ENCODE results near the gene SDC1.

DNA sequence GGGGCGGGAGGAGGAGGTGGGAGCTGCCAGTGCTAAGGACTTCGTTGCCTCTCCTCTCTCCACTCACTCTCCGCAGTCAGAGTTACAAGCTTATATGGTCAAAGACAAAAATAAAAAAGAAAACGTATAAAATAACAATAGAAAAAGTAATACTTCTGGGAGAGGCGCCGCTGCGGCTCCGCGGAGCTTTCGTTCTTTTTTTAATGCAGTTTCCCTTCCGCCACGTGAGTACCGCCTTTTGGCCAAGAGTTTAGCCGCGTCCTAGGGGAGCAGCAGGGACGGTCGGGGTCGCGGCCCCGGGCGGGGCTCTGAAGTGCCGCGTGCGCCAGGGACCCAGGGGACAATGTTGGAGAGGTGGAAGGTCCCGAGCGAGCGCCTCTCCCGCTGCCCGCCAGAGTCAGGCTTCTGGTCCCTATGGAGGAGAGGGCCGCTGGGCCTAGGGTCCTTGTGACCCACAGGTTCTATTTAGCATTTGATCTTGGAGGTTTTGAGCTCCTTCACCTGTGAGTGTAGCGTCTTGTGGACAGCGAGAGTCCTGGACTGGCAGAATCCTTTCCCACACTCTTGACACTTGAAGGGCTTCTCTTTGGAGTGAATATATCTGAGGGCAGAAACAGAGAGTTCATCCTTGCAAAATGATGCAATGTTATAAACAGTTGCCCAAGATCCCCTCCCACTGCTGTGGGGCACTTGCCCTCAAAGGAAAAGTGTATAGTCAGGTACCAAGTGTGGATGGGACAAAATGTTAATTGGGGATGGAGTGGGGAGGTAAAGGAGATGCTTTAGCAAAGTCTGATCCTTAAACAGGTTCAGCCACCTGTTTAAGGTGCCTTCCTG is 6.4 kb downstream of the OSR1 start:
- PRO-cap, result no peak

DNA sequence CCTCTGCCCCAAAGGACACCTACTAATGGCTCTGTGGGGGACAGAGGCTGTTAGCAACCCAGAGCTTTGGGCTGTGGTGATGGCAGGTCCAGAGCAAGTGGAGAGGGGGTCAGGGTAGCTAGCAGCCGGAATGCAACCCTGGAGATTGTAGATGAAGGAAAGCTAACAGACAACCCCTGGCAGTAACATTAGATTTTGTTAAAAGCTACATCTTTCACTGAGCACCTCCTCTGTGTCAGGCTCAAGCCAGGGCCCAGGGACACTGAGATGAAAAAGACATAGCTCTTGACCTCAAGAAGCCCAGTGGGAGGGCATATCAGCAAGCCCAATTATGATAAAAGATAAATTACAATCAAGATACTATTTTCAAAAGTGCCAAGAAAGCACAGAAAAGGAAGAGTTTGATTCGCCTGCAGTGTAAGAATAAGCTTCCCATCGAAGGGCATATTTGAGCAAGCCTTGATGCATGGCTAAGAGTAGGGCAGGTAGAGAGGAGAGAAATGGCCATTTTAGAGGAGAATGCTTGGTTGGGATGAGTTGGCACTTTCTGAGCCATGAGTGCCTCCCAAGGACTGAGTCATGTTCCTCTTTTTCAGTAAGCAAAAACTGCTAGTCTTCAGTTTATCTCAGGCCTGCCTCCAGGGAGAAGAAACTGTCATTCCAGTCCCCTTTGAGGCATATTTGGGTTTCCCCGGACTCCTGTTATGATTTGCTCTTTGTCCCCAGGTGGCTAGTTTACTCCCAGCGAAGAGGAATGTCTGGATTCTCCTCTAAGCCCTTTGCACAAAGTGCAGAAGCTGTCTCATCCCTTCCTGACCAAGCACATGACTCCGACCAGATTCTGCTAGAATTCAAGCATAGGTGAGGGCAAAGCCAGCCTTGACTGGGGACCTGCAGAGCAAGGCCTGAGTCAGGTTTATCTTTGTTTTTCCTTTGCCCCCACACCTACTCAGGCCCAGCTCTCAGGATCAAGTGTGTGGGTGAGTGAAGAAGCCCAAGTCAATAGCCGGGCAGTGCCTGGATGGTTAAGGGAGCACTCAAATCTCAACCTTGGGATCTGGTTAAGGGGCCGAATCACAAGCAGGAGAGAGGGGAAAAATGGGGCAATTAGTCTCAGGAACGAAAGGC is 115.4 kb downstream of the TTC32 start:
- PRO-cap, result no peak

- PRO-cap, result unidirectional peak, minus-strand start at chr2:19860151
These were observed 41.7 kb downstream of the TTC32 start for GRCh38 chr2:19859934-19860561.

DNA sequence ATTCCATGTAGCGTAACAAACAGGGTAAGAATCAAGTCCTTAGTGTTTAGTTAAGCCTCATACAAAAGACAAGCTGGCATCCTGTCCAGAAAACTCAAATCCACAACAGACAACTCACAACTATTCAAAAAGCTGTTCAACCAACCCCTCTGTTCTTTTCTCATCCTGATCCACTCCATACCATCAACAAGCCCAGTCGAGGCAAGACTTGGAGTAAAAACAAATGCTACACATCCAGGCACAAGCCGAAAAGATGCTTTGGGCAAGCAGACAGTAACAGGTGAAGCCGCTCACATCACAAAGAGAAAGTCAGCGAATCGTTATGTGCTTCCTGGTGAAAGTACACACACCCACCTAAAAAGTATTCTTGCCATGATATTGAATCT is 1.4 kb downstream of the TTC32 start:
- PRO-cap, result no peak

GRCh38 chr2:19962687-19963490 is 27.0 kb downstream of the WDR35 start:
- PRO-cap, result no peak

DNA sequence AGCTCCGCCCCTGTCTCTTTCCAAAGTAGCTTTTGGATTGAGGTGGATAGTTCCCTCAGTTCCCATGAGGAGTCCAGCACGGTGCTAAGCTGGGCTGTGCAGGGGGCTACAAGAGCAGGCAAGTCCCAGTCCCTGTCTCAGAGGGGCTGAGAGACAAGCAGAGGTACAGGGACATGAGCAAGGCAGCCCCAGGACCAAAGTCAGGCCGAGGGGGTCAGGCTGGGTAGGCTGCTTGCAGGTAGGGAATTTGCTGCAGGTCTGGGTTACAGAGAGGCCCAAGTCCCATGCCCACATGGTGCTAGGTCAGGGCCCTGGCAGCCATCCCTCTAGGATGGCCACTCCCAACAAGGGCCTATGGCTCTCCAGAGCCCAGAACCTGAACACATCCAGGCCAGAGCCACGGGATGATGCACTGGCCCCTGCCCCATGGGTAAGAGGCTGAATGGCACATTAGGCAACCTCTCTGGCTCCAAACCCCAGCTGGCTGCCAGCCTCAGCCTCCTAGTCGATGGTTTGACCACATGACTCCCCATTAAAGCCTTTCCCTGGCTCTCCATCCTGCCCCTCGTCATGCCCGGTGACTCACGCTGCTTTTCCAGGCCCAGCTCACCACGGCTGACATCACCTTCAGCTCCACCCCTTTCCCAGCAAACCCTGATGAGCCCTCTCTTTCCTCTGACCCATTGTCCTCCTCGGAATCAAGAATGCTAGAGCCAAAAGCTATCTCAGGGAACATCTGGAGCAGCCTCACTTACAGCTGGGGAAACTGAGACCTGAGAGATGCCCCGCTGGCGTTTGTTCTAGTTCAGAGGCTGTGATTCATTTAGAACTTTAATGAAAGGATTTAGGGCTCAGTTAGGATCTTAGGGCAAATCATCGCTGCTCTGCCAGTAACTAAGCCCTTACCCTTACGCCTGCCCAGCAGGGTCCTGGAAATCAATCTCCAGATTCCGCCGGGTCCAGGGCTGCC is 83.6 kb downstream of the SDC1 start:
- PRO-cap, result unidirectional peak, plus-strand start at position 686 of the sequence

GRCh38 chr2:20145516-20146066 is 79.3 kb downstream of the SDC1 start:
- PRO-cap, result no peak

GRCh38 chr2:20172018-20172863 is 52.7 kb downstream of the SDC1 start:
- PRO-cap, result no peak

GRCh38 chr2:20204996-20205649 is 19.8 kb downstream of the SDC1 start:
- PRO-cap, result no peak

DNA sequence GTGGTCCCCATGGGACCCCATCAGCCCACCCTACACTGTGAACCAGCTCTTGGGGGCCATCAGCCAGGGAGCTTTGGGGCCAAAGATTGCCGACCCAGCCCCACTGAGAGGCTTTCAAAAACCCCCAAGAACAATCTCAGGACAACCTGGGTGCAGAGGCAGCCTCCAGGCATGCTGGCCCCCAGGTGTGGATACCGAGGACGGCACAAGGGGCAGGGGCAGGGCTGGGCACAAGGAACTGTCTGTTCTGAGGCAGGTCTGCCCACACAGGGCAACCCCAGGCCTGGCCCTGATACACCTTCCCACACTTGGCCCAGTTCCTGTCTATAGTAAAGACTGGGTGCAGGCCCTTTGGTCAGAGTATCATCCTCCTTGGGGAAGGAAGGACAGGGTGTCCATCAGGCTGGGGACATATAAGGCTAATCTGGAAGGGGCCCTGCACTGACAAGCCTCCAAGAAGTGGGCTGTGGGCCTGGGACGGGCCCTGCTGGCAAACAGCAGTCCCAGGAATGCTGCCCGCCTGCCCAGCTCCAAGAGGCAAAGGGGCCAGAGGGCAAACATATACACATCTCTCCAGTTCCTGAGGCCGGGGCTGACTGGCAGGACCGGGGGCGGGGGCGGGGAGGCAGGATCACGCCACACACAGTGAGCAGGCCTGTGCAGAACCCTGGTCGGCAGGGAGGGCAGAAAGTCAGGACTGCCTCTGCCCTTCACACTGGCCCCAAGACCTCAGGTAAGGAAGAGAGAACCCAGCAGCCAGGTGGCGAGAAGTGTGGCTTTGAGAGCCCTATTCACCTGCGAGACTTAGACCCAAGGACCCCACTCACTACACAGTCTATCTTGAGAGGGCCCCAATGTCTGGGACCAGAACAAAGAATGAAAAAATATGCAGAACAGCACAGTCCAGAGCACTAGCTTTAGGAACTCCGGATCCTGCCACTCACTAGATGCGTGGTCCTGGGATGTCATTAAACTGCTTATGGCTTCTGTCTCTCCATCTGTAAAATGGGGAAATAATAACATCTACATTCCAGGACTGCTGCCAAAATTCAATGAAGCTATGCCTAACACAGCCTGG is 18.8 kb downstream of the SDC1 start:
- PRO-cap, result no peak

DNA sequence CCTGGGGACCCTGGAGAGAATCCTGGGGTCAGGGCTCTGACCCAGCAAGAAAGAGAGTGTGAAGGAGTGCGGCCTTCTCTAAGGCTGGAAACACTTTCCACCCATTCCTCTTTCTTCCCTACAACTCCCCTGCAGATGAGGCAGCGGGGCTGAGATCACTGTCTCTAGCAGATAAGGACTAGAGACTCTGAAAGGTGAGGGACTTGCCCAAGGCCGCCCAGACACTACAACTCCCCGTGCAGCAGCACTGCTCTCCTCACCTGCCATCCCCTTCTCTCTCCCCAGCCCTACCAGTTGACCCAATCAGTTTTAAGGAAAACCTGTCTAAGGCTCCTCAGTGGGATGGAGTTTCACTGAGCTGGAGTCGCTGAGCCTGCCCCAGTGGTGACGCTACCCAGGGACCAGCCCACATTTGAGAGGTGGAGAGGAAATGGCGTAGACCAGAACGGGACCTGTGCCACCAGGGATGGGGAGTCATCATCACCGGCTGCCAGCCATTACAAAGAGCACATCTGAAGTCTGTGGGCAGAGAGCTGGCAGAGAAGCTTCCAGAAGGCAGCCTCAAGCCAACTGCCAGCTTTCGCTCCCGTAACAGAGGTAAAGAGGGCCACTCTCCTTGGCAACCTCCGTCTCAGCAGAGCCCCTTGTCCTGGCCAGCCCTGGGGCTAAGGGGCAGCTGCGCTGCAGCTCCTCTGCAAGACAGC is 15.7 kb downstream of the SDC1 start:
- PRO-cap, result no peak

GRCh38 chr2:20224957-20225811 is at the start of gene SDC1:
SDC1 (minus strand) TSS chr2:20225130.
- PRO-cap, result unidirectional peak, minus-strand start at chr2:20225130; bidirectional peak, plus-strand start at chr2:20225480, minus-strand start at chr2:20225403

- PRO-cap, result no peak
These were observed 32.3 kb downstream of the PUM2 start for GRCh38 chr2:20318348-20318782.

- PRO-cap, result bidirectional peak, plus-strand start at chr2:20350434, minus-strand start at chr2:20350404
These were observed 685 bp downstream of the PUM2 start for GRCh38 chr2:20349839-20350479.

DNA sequence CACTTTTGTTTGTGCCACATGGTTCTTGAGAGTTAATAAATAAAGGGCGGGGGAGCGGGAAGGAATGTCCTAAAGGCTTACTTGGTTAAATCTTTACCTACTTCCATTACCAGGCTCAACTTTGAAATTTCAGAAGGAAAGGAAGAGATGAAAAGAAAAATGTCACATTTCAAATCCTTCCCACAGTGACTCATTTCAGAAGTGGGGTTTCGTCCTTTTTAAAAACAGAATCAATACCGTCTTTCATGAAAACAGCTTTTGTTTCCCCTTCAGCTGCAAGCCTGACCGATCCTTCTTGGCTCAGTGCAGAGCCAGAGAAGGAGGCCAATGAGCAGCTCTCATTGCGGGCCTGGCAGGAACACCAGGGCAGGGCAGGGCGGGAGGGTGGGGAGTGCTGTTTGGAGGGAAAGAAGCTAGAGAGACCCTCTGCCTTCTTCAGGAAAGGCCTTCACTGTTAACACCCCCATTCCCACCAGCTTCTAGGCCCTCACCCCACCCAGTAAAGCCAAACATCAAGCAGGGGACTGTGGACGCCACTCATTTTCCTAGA is 70.1 kb downstream of the RHOB start:
- PRO-cap, result bidirectional peak, plus-strand start at position 308 of the sequence, minus-strand start at position 302 of the sequence

DNA sequence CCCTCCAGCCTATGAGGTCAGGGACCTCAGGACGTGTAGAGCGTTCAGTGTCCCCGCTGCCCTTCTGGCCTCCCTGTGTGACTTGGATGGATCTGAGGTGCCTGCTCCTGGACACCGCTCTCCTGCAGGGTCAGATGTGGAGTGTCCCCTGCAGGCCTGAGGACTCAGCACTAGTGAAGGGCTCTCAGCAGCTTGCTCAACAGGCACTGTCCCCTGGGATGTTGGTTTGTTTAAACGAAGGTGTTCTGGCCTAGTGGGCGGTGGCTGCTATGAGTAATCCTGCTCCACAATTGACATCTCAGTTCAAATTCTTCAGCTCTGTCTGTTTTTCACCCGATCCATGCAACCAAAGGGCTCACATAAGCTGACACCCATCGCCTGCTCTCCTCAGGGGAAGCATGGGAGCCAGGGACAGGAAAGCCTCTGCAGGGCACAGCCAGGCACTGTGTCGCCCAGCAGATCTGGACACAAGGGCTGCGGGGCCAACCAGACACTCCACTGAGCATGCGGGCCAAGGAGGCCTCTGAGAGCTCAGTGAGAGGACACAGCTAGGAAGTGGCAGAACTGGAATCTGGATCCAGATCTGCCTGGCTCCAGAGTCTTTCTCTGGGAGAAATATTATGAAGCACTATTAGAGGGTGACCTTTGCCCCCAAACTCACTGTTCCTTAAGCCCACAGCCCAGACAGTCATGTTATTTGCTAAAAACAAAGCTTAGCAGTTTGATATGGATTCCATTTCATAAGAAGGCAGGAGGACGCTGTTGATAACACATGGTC is 78.5 kb downstream of the RHOB start:
- PRO-cap, result no peak

DNA sequence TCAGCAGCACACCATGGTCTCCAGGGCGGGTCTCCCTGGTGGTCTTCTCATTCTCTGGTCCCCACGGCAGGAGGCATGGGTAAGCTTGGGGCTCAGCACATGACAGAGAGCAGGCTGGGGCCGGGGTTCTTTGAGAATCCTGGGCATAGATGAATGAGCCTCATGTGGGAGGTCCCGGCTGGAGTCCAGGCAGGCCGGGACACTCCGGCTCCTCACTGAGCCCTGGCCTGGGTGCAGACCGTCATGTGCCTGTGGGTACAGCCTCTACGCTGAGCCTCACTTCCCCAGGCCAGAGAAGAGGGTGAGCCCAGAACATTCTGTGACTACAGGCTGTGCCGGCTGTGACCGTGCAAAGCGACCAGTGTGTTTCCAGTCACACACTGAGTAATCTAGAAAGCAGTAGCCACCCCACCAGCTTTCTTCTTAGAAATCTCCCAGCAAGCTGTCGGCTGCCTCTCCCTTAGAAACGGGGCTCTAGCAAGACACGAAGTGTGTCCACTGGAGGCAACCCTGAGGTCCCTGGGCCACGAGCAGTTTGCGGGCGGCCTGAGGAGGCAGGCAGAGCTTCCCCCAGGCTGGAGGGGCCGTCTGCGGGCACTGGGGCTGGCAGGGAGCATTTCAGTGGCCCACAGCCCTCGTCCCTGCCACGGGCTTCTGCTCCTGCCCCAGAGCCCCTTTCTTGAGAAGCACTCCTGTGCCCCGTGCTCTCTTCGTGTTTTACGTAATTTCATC is 93.2 kb downstream of the RHOB start:
- PRO-cap, result no peak

DNA sequence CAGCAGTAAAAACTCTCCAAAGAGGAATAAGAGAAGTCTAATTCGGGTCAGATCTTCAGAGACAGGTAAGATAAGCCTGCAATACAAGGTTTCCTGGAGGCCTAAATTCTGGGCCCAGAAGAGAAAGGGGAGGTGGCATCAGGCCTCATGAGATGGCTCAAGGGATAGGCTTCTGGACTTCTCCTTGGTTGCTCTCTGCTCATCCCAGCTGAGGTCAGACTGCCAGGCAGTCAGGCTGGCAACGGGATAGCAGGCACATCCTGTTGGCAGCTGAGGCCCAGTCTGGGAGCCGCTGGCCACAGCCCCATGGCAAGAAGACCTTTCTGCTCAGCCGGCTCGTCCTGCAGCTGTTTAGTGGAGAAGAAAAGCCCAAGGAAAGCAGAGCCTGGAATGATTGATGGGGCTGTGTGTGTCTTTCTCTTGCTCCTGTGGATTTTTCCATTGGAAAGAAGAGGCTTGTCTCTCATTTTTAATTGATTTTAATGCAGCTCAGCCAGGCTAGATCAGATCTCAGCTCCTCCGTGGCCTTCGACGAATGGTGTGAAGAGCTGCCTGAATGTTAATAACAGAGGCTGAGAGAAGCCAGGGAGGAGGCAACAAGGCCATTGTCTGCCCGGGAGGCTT is 99.6 kb downstream of the HS1BP3 start:
- PRO-cap, result no peak

DNA sequence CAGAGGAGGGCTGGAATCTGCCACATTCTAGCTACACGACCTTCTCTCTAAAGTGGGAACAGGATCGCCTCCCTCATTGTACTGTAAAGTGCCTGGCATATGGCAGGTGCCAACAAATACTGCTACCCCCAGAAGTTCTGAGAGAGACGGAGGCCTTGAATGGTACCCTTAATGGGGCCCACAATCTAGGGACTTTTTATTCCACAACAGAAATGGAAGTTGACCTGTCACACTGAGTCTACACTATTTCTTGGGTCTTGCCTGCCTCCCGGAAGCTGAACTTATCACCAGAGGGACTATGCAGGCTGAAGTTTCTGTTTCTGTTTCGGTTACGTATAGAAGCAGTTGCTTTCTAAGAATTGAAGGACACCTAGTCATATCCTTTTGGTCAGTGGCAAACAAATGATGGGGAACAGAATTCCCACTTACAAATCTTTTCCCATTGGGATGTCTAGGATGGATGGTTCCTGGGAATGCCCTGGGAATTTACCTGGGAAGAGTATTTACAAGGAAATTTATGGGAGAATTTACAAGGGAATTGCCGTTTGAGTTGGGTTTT is 74.3 kb downstream of the HS1BP3 start:
- PRO-cap, result no peak

GRCh38 chr2:20582504-20583000 is 68.3 kb downstream of the HS1BP3 start:
- PRO-cap, result no peak

All from trachea (tissue), 1 donor.